ENCODE results near the gene AVL9.

- PRO-cap = no peak
- RAMPAGE, long total RNA = no peak
These were observed 7.7 kb downstream of the GGCT start for GRCh38 chr7:30496801-30497492.

DNA sequence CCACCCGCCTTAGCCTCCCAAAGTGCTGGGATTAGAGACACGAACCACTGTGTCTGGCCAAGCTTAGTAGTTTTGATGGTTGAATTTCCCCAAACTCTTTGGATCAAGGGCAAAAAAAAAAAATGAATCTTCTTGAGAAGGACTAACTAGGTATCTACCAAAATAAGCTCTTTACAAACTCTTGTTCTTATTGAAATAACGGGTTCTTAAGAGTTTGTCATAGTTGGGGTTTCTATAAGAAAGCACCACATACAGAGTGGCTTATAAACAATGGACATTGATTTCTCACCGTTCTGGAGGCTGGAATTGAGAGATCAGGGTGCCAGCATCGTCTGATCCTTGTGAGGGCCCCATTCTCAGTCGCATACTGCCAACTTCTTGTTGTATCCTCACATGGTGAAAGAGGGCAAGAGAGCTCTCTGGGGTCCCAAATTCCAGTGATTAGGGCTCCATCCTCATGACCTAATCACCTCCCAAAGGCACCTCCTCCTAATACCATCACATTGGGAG is 25.4 kb downstream of the GARS1 start:
- PRO-cap = no peak
- RAMPAGE, long total RNA = no peak

DNA sequence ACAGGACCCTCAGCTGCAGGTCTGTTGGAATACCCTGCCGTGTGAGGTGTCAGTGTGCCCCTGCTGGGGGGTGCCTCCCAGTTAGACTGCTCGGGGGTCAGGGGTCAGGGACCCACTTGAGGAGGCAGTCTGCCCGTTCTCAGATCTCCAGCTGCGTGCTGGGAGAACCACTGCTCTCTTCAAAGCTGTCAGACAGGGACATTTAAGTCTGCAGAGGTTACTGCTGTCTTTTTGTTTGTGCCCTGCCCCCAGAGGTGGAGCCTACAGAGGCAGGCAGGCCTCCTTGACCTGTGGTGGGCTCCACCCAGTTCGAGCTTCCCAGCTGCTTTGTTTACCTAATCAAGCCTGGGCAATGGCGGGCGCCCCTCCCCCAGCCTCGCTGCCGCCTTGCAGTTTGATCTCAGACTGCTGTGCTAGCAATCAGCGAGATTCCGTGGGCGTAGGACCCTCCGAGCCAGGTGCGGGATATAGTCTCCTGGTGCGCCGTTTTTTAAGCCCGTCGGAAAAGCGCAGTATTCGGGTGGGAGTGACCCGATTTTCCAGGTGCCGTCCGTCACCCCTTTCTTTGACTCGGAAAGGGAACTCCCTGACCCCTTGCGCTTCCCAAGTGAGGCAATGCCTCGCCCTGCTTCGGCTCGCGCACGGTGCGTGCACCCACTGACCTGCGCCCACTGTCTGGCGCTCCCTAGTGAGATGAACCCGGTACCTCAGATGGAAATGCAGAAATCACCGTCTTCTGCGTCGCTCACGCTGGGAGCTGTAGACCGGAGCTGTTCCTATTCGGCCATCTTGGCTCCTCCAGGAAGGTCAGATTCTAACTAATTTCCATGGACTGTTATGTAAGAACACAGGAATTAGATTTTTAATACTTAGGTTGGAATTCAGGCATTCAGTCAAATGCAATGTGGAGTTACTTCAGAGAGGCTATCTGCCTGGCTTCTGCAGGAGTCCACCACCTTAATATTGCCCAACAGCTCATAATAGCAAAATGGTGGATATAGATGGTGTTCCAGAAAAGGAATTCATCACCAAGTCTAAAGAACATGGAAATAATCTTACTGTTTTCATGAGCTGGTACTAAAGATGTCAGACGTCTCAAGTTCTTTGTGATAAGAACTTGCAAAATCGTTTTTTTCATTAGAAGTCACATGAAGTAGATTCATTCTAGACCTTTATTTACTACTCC is 39.8 kb downstream of the CRHR2 start:
- PRO-cap = no peak
- RAMPAGE, long total RNA = no peak

- PRO-cap = no peak
- RAMPAGE, long total RNA = no peak
These were observed 6.4 kb upstream of the CRHR2 start for GRCh38 chr7:30688537-30689208.

- PRO-cap = no peak
- RAMPAGE, long total RNA = no peak
These were observed 15.5 kb upstream of the CRHR2 start for GRCh38 chr7:30697744-30698207.

DNA sequence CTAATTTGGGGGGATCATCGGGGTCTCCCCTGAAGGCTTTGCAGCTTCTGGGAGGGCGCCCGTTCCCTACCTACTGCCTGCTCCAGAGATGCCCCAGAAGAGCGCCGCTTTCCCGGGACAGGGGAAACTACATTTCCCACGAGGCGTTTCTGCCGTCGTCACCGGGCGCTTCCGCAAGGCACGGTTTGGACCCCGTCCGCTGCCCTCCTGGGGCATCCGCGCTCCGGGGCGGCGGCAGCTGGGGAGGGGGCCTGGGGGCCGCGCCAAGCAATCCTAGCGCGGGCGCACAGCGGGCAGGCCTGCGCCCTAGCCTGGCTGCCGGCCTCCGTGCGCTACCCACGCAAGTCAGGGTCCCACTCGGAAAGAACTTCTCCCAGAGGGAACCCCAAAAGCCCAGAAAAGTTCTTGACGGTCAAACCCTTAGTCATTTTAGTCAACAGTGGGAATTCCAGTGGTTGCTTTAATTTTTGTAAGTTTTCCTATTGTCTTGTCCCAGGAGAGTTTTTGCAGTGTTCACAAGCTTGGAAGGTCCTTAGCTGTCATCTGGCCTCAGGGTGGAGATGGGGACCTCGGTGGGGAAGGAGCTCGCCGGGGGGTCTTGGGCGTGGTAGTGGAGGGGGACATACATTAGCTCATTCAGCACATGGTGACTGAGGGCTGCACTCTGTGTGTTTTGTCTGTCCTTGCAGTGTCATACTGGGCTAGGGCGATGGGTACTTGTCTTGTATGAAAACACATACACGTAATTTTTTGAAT is 555 bp downstream of the MINDY4 start:
- PRO-cap = no peak
- RAMPAGE, long total RNA = no peak

- PRO-cap = no peak
- RAMPAGE, long total RNA = no peak
These were observed 59.7 kb upstream of the AQP1 start for GRCh38 chr7:30851687-30852606.

DNA sequence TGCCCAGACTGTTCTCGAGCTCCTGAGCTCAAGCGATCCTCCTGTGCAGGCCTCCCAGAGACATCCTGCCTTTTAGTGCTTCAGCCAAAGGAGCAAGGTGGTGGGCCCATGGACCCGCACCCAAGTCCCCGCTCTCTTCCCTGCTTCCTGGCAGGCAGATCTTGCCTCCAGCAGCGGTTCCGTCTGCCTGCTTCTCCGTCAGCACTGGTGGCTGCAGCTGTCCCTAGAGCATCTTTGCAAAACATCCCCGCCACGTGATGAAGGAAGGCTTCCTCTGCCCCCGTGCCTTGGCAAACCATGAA is 13.4 kb upstream of the AQP1 start:
- PRO-cap = no peak
- RAMPAGE, long total RNA = no peak

DNA sequence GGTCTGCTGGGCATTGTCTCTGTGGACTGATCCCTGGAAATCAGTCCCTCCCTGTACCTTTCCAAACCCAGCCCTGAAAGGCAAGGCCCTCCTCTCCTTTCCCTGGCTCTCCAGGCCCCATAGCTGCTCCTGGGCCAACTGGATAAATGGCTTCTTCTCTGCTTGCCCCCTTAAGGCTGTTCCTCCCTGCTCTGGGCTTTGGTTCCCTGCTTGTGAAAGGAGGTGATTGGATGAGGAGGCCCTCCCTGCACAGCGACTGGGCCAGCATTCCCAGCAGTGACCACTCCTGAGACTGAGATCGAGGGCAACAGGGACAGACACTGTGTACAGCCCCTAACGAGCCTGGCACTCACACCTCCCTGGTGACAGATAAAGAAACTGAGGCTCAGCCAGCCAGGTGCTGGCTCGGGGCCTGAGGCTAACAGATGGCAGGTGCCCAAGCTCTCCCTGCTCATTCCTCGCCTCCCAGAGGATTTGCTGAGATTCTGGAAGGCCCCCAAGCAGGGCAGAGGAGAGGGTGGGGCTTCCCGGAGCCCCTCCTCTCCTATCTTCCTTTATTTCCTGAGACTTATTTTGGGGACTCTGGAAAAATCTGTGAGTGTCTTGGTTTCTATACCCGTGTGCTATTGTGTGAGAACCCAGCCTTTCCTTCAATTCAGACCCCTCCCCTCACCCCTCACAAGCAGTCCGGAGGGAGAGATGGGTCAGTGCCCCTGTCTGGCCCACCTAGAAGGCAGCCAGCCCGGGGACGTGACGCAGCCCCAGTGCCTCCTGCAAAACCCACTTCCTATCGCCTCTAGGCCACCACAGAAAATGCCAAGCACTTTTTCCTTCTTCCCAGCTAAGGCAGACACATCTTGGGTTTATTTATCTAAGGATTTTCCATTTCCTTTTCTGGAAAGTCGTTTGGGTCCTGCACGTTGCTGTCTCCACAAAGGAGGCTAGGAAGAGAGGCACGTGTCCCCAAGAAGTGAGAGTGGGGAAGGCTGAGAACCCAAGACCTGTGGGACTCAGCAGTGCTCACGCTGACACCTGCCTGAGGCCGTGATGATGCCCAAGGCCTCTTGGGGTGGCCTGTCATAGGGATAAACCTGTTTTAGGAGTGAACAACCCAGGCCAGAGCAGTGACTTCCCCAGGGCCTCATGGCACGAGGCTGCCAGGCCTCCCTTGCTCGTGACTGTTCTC is 11.8 kb upstream of the AQP1 start:
- PRO-cap = no peak
- RAMPAGE, long total RNA = no peak

DNA sequence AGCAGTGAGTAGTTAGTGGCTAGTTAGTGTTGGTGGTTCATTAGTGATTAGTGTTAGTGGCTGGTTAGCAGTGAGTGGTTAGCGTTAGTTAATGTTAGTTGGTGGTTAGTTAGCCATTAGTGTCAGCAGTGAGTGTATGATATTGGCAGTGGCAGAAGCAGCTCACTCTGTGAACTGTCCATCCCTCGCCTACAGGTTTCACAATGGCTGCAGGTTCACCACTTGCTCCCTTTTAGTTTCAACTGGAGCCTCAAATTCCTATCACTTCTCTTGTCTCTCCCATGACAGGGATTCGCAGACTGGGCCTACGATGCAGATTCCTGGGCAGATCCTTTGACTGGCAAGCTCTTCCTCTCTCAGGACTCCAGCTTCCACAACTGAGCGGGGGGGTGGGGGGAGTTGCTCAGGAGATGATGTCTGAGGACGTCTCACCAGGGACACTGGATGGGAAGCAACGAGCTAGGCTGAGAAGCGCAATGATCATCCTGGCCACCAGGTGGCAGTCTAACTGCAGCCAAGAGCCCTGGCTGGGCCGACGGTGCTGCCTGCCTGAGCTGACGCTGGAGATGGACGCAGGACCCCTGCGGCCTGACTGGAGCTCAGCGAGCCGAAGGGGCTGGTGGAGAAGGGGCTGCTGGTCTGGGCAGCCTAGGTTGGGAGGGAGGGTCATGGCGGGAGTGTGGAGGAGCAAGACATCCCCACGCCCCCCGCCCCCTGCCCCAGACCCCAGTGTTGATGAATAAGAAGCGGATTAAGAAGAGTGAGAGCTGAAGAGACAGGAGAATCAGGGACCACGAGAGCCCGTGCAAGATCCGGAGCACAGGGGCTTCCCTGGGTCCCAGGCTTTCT is 19.8 kb downstream of the GHRHR start:
- PRO-cap = no peak
- RAMPAGE, long total RNA = no peak

DNA sequence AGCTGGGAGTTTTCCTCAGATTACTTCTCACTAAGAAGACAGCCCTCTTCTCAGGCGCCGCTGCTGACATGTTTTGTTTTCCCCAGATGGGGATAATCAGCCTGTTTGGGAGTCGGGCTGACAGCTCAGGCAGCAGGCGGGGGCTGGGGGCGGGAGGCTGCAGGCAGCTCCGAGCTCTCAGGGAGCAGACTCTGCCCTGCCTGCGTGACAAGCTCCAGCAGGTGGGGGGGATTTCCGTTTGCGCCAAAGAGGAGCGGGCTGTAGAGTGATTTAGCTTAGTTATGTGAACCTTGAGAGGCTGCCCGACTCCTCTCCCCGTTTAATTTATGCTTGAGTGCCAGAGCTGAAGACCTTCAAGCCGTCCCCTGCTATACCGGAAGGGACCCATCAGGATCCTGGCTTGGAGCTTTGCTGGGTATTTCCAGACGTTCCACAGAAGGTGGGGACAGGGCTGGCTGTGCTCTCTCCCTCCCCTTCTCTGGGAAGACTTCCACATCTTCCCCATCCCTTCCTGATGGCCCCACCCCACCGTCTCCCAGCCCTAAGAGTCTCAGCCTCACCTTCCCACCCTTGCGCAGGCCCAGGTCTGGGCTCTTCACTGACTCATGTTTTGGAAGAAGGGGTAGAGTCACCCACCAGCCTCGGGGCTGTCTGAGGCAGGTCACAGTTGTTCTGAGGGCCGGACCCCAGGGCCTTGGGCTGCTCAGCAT is 24.8 kb upstream of the ADCYAP1R1 start:
- PRO-cap = no peak
- RAMPAGE, long total RNA = no peak

DNA sequence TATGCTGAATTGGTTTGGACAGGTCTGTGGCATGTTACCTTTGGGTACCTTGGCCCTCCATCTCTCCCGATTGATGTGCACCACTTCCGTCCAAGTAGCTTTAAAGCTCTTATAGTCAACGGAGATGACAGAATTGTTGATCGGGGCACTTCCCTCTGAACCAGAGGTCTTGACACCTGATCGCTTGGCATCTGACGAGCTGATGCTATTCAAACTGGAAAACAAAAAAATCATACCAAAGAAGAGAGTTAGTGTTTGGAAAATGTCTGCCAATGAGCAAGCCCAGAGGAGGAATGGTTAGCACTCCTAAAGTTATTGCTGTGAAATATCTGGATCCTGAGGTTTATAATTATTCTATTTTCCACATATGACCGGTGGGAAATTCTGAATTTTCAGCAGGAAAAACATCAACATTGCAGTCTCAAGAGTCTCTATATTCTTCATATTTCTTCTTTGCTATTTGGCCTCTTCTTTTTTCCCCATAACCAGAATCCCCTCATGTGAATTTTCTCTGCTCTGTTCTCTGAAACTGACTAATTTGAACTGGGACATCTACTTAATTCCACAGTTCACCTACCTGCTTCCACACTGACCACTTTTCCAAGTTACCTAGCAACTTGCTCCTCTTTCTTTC is 136.1 kb downstream of the PPP1R17 start:
- PRO-cap = no peak
- RAMPAGE, long total RNA = no peak

DNA sequence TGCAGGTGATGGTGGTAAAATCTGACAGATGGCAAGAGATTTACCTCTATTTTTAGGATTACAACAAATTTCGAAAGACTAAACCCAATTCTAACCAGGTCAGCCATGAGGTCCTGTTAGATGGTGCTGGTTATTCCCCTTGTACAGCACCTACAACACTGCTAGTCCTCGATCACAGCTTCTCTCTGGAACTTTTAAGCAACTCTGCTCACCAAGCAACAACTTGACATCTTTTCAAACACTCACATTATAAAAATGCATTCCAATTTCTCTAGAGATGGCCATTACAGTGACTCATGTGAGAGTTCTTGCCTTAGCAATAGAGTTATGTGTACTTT is 122.3 kb downstream of the PDE1C start:
- PRO-cap = no peak
- RAMPAGE, long total RNA = no peak

DNA sequence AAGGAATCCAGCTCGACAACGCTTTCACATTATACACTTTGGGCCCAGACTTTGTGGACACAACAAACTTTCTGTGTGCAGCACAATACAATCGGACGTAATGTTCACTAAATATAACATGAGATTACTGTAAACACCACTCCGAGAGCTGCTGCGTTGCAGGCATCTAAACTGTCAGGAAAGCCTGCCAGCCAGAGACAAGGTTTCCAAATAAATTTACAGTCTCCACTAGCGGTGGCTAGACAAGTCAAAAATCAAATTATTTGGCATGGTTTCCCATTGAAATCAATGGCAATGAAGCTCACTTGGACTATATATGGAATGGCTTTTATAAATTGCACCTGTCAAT is 1.4 kb downstream of the PDE1C start:
- PRO-cap = no peak
- RAMPAGE, long total RNA = no peak

DNA sequence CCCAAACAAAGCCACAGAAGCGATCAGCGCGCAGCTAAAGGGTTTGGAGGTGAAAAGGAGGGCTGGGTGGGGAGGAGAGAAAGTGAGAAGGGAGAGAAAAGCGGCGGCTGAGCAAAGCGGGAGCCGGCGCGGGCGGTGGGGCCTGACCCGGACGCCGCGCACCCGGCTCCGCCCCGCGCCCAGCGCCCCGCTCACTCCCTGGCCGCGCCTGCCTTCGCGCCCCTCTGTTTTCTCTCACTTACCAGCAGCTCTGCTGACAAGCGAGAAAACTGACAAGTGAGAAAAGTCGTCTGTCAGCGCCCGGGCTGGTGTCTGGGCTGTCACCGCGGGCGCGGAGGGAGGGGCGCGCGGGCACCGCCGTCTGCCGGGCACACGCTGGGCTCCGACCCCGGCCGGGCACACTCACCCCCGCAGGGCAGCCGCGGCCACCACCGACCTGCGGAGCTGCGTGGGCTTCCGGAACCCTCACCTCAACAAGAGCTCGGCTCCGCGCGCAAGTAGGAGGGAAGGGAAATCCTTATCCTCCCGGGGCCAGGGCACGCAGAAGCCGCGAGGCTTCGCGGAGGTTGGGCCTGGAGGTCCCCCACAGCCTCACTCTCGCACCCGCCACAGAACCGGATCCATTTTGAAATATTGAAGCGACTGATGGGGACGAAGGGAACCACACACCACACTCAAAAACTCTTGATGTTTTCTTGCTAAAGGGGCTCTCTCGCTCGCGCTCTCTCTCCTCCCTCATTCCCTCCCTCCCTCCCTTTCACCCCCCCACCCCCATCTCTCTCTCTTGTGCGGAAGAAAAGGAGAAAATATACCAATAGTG is 740 bp upstream of the PDE1C start:
- PRO-cap = no peak
- RAMPAGE, long total RNA = no peak

DNA sequence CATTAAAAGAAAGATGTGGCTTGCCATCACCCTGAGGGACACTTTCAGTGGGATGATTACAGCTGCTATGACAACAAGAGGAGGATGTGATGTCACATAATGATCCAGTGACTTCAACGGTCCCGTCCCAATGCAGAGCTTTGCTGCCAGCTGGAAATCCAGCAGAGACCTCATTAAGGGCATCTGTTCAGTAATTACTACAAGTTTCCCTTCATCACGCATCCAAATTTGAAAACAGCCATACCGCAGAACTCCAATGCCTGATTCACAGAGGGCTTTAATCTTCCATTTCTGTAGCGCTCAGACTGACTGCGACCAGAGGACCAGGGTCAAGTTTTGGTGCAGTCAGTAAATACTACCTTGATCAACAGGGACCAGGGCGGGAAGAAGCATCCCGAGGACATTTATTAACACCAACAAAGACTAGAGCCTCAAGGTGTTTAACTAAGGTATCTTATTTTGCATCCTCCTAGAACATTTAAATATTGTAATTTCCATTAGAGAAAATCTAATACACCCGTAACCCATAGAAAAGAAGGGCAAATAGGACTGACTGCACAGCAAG is 206.5 kb downstream of the LSM5 start:
- PRO-cap = no peak
- RAMPAGE, long total RNA = no peak

- PRO-cap = unidirectional peak, plus-strand start at chr7:32495515
- RAMPAGE, long total RNA = no peak
These were observed at the start of gene AVL9 for GRCh38 chr7:32495124-32495747. TSS of gene AVL9 (plus strand) at chr7:32495489.

- PRO-cap = no peak
- RAMPAGE, long total RNA = no peak
These were observed 14.6 kb downstream of the AVL9 start for GRCh38 chr7:32509733-32510385.

DNA sequence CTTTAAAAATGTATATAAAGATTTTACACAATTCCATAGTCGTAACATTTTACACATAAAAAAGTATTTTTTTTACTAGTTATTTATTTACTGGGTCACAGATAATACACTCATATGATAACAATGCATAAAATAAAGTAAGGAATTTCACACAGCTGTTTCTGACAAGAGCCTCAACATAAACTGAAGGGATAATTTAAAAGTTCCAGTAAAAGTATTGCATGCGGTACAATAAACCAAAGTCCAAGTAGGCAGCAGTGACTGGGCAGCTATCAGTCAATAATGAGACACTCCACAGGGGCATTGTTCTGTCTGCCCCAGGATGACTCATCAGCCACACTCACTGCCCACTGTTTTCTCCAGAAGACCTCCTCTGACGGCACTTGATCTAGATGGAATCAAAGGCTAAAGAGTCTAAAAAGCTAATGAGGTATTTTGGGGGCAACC is 174.8 kb downstream of the AVL9 start:
- PRO-cap = no peak
- RAMPAGE, long total RNA = no peak

- PRO-cap = no peak
- RAMPAGE, long total RNA = no peak
These were observed 182.4 kb downstream of the AVL9 start for GRCh38 chr7:32677692-32677987.

Measured in spinal cord (tissue), 3 donors.